ENCODE results near the genes HAVCR2, C5orf52 and CLINT1.

DNA sequence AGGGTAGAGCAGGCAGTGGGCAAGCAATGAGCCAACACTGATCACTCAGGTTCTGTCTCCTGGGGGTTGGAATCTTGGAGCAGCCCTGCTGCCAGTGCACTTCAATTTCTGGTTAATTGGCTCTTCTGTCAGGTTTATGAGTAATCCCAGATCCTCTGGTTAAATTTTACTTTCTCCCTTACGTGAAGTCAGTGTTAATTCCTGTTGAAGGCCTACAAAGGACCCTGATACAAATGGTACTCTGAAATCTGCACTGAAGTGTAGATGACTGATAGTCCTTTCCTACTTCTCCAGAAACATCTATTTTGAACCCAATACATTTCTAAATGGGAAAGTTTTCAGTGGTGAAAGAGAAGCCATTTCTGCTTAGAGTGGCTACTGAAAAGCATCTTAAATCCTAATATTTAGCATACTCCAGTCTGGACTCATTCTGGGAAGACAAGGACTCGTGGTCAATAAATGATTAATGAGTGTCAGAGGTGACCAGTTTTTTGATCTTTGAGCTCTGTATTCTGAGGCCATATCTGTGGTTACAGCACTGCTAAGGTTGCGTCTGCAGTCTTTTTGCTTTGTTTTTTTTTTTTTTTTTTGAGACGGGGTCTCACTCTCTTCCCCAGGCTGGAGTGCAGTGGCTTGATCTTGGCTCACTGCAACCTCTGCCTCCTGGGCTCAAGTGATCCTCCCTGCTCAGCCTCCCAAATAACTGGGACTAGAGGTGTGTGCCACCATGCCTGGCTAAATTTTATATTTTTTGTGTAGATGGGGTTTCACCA, 442.5 kb downstream of the KIF4B start:
- PRO-cap, result no peak

- PRO-cap, result bidirectional peak, plus-strand start at chr5:157109280, minus-strand start at chr5:157109151
Observed at GRCh38 chr5:157108860-157109589, at the start of gene HAVCR2. TSS of gene HAVCR2 (minus strand) at chr5:157109044.

DNA sequence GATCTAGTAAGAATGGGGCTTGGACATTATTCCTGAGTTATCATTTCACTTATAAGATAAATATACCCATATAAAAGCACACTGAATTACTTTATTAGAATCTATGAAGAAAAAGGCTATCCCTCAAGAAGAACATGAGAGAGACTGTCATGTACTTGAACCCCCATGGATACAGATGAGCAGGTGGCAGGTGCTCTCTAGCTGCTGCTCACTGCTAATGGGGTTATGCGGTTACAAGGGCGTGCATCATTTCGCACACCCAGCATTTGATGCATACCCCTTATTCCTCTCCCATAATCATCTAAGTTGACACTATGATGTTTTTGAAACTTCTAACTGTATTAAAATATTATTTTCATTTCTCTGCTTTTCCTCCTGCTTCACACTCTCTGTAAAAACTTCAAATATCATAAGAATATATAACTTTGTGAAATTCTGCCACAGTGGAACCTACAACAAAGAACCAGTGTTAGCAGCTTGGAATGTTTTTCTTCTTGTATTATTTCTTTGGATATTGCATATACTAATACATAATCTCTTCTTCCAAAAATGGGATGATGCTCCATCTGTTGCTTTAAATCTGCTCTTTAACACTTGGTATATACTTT, 16.5 kb downstream of the ITK start:
- PRO-cap, result bidirectional peak, plus-strand start at position 358 of the sequence, minus-strand start at position 171 of the sequence

DNA sequence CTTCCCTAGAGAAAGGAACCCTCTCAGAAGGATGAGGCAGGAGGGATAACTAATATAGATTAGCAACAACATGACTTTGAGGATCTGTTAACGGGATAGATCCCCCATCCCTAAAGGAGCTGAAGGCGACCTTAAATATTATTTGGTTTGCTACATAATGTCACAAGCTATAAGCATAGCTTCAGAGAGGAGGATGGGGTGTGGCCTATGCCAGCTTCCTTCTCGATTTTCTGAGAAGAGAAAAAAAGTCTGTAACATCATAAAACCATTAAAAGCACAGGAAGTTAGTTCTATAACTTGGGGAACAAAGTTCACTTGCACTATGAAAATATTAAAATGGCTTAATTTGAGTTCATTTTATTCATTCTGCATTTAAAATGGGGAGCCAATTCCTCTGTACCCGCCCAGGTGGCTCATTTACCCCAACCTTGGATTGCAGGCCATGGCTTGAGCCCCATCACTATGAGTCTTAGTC, 16.8 kb upstream of the CYFIP2 start:
- PRO-cap, result bidirectional peak, plus-strand start at position 287 of the sequence, minus-strand start at position 144 of the sequence

DNA sequence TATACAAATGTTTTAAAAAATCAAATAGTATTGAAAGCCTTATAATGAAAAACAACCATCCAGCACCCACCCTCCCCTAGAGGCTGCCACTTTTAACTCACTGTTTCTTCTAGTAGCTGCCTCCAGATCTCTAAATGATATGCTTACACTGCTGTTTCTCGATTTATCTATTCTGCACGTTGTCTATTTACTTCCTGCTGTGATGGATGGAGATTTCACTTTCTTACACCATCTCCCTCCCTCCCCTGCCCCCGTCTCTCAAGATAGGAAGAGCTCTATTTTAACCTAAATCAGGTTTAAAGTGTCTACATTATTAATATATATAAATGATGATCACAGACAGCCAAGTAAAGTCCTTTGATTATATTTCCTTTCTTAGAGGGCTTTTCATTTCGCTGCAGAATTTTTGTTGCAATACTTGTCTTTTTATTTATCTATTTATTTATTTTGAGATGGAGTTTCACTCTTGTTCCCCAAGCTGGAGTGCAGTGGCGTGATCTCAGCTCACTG, 6.6 kb downstream of the CYFIP2 start:
- PRO-cap, result unidirectional peak, minus-strand start at position 102 of the sequence; unidirectional peak, minus-strand start at position 136 of the sequence

DNA sequence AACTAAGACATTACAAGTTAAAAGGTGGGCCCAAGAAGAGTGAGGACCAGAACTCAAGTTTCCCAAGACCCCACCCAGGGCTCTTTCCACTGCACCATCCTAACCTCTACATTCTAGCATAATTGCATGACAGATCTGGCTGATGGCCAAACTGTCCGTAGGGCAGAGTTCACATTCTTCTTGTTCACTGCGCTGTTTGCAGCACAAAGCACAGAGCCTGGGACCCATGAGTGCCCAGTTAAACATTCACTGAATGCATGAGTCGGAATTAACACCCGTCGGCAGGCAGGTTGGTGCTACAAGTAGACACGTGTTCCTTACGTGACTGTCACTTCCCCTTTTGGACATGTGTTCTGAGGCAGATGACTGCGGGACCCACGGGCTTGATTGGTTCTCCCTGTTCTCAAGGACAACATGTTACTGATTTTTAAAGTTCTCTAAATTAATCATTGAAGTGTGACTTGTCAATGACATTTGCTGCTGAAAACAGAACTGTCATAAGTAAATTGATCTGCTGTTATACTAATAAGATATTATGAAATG, 25.4 kb downstream of the CYFIP2 start:
- PRO-cap, result no peak

- PRO-cap, result no peak
Observed at GRCh38 chr5:157387344-157388049, 42.0 kb upstream of the FNDC9 start.

GRCh38 chr5:157487205-157487904, 27.3 kb downstream of the NIPAL4 start:
- PRO-cap, result unidirectional peak, plus-strand start at chr5:157487577

GRCh38 chr5:157511412-157512592, 51.8 kb downstream of the NIPAL4 start:
- PRO-cap, result unidirectional peak, plus-strand start at chr5:157511829

- PRO-cap, result no peak
Observed at GRCh38 chr5:157521209-157521862, 54.2 kb downstream of the ADAM19 start.

DNA sequence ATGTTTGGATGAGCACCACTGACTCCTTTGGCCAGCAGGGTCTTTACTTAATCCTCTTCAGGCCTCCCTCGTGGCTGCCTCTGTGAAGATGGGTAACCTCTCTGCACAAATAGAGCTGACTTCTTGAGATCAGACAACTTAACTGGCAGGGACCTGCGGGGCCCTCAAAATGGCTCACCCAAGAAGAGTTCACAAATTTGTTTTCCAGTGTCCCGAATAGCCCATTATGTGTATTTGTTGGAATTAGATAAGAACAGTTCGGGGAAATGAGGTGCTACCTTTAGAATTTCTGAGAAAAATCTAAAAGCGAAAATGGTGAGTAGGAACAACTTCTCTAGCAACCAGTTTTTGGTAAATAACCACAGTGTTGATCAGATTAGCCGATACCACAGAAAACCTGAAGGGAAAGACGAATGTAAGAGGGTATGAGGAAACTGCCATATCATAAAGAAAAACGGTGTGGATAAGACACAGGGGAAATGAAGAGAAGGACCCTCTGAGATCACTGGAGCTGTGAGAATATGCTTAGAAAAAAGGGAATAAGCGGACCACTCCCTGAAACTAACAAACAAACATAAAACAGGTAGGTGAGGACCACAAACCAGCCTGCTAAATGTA, 31.0 kb downstream of the ADAM19 start:
- PRO-cap, result no peak

DNA sequence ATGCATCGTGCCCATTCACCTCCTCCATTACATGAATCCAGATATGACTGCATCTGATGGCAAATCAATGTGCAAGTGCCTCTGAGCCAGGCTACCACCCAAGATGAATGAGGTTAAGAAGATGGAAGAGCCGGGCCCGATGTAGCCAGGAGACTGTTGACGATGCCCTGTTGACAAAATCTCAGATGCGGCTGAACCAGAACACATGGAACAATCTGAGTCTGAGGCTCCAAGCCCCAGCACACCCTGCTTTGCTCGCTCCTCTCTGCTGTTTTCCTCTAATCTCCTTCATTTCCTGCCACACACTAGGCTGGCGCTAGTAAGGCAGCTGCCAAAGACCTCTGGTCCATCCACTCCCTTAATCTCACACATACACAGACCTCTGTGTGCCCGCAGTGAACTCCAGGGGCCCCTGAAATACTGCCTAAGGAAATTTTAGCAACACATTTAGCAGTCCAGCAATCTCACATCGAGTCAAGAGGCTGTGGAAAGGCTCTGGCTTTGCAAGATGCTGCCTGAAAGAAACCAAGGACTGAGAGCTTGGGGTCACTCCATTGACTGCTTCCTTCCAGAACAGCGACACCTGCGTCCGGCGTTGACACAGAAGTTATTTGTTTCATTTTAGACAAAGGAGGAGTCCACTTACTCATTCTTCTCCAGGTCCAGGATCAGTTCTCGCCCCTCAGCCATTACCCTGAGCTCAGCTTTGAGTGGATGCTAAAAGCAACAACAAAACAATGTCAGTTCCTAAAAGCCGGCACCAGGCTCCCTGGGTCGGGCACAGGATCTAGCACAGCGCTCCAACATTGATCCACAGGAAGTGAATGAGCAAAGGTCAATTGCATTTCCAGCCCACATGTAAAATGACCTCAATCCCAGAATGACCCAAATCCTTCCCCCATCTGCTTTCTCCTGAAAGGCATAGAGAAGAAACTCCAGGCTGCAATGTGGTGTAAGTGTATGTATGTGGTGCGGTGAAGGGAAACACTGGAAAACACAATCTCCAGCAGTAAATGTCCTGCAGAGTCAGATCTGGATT, 11.5 kb downstream of the ADAM19 start:
- PRO-cap, result no peak

DNA sequence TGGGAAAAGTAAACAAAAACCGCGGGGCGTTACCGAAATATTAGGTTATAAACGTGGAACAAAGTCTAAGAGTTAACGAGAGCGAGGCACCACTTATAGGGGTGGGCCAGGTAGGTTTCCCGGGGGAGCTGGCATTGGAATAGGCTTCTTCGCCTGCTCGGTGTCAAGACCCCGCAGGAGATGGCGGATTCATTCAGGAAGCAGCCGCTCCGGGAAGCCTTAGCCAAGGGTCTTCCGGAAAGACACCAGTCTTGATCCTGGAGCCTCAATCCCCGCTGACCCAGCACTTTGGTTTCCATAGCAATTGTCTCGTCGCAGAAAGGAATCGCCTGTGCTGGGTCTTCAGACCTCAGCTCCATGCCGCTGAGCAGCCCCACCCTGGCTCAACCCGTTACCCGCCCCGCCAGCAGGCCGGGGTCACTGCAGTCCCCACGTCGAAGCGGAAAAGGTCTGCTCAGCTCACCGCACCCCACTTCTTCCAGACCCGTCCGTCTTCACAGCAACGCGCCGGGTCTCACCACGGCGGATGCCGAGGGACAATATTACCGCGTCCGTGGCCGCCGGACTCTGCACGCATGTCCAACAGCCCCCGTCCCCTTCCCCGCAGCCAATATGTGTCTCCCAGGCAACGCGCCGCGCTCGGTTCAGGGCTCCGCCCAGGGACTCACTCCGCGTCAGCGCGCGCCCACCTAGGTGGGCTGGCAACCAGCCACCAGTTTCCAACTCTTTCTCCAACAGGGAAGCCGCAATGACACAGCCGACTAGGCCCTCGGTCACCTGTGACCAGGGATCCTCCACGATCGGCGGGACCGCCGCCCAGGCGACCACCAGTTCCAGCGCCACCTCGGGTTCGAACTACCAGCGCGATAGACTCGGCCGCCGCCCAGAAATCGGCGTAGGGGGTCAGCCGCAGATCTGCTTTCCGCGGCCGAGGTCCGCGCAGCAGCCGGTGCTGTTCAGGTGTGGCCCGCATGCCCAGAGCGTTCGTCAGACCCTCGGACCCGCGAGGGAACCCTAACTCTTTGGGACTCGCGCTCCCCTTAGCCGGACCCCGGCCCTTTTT, at the start of gene C5orf52:
Gene C5orf52, plus strand, starts transcription at position 667 of the 1,063 bp plus-strand sequence.
- PRO-cap, result no peak

GRCh38 chr5:157858484-157859433, at the start of gene CLINT1:
TSS of gene CLINT1 (minus strand) at chr5:157859145.
- PRO-cap, result bidirectional peak, plus-strand start at chr5:157859230, minus-strand start at chr5:157859127

DNA sequence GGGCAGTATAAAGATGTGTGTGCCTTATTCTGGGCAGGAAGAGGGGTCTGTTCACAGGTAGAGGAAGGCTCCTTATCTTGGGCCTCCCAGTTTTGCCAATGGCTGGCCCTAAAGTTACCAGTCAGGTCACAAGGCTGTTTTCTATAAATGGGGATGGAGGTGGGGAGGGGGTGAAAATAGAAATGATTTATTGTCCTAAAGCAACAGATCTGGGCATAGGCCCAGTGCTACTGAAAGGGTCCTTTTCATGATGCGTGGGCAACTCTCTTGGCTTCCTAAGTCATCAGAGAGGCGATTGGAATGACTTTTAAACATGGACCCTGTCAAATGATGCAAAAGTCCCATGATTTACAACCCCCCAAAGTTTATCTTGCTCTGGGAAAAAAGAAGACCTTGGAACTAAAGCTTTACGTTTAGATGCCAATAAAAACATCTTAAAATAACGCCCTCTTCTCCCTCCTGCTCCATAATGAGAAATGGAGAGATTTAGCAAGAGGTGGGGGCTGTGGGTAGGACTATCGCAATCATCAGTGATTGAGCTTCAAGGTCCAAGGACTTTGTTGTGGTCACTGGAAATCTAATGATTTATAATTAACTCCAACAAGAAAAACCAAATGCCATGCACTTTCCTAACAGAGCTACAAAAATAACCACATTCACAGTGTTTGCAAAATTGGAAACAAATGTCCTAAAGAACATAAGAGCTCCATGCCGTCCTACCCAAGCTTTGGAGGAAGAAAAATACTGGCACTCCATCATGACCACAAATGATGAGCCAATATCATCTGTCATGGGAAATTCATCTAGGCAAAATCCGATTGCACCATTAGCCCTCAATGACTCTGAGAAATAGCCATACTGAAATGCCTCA, 167.5 kb upstream of the CLINT1 start:
- PRO-cap, result no peak

- PRO-cap, result no peak
Observed at GRCh38 chr5:158175993-158176658, 317.2 kb upstream of the CLINT1 start.

DNA sequence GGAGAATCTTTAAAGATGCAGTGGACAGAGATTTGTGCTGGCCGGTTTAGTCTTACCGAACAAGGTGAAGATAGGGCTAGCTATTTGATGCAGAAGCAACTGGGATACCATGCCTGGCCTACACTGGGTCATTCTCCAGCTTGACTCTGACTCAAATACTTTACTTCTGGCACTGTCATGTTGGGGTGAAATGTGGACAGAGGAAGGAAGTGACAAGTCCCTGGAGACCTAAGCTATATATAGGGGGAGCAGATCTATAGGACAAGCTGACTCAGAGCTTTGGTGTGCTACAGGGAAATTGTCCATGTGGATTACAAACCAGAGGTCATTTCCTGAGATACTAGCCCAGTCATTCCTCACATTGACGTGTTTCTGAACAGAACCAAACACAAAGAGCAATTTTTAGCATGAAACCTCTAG, 531.6 kb upstream of the CLINT1 start:
- PRO-cap, result no peak

DNA sequence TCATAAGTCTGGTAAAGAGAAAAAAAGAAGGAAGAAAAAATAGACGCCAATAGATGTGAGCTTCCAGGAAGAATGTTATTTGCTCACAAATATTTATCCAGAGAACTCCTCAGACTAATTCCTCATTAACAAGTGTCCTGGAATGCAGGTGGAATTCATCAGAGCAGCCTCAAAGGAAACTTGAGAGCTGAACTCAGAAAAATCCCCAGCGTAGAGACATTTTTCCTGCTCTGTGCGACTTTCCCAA, 616.3 kb downstream of the EBF1 start:
- PRO-cap, result no peak

DNA sequence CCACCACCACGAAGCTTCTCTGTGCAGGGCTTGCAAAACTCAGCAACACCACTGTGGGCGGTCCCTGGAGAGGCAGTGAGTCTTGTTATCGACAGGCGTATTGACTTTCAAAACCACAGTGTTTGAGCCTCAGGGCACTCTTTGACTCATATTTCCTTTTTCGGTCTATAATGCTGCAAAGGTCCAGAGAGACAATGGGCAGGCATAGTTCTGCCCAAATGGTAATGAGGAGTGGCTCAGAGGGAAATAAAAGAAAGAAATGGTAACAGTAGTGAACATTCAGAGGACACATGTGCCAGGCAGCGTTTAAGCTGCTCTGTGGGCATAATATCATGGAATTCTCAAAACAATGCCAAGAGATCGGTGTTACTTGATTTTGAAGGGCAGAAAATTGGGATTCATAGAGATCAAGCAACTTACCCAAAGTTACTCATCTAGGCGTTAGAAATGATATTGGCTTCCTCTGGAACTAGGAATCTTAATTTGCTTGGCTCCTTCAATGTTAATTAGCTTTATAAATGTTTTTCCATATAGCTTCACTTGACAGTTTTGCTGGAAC, 539.3 kb downstream of the EBF1 start:
- PRO-cap, result no peak

- PRO-cap, result no peak
Observed at GRCh38 chr5:158720802-158721297, 378.9 kb downstream of the EBF1 start.